Astrocyte (in vitro differentiated cells and primary cell): Measurements from ENCODE around the genes PIK3R1, CENPH, MCCC2 and CARTPT.

DNA sequence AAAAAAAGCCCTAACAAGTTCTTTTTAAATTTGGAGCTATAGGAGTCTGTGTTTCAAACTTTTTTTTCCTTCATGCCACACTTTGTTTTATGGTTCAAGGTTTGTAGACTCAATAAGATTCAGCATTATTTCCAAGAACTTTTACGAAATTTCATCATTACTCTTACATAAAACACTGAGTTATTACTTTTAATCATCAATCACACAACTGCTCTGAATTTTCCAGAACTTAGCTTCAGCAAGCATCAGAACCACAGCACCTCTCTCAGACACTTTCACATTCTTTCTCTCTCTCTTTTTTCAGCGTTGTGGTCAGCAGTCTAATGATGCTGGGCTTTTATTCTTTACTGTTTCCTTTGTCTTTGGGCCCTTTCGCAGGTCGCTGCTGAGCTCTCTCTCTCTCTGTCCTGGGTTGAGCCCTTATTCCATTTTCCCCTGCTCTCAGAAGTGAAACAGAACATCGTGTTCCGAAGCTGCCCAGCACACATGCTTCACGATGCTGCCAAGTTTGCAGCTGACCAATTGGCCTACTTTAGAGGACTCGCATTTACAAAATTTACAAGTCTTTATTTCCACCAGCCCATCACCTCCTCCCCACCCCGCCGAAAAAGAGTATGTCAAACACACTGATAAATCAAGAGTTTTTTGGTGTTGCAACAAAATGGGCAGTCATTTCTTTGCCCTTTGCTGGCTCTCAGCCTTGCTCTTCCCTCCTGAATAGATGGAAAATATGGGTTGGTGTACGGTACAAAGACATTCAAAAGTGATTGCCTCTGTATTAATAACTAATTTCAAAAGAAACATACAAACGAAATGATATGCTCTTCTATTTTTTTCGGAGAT lies 44.5 kb upstream of the PIK3R1 start:
- PRO-cap = no peak
- RRBS, 2 experiments = no CpG with 5 or more reads among the region's 13 CpGs

- PRO-cap = bidirectional peak, plus-strand start at chr5:68215762, minus-strand start at chr5:68215604; bidirectional peak, plus-strand start at chr5:68216297, minus-strand start at chr5:68216234
- RRBS, 2 experiments = 2 to 3% methylated on average over 29 to 36 of the region's 78 CpGs
These were observed at the start of gene PIK3R1 for GRCh38 chr5:68215698-68216369. Gene PIK3R1 (plus strand): TSS chr5:68215756.

DNA sequence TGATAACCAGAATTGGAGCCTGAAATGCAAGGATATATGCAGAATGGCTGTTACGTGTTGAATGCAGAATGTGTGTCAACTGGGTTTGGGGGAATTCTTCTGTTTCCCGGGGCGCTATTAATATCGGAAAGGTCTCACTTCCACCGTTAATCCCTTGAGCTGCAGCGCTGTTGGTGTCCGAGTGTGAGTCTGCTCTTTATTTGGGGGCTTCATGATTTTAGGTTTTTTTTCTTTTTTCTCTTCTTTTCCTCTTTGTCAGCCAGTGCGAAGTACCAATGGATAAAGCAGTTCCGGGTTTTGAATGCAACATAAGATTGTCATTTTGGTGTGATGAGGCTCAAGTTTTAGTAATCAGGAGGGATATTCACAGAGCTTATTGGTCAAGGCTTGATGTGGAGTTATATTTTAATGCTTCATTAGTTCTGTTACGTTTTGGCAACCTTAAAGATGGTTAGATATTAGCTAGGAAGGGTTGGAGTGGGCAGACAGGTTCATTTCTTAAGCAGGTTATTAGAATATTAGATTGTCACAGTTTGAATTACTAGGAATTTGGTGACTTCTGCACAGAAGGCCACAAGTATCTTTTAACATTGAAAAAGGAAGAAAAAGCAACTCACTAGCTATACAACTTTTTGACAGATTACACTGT lies 1.4 kb downstream of the PIK3R1 start:
- PRO-cap = no peak
- RRBS, 2 experiments = no CpG with 5 or more reads among the region's 10 CpGs

DNA sequence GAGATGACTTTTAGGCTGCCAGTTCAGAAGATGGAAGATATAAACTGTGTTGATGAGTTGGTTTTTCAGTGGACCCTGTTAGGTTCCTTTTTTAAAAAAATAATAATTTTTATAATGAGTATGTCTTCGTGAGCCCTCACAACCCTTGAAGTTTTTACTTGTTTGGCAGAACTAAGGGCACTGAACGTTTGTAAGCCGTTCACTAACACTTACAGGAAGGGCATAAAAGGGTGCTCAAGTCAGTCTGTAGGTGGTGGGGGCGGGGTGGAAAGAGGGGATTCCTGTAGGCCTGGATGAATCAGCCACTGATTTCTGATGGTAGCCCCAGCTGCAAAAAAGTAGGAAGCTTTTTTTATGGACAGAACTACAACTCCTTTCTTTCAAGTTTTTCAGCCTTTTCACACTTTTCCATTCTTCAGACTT lies 35.8 kb downstream of the PIK3R1 start:
- PRO-cap = unidirectional peak, plus-strand start at position 121 of the sequence
- RRBS, 2 experiments = no CpG with 5 or more reads among the region's 4 CpGs

- PRO-cap = no peak
- RRBS, 2 experiments = no CpG with 5 or more reads among the region's 4 CpGs
These were observed 349.7 kb upstream of the SLC30A5 start for GRCh38 chr5:68744135-68744549.

- PRO-cap = unidirectional peak, plus-strand start at chr5:69189215; bidirectional peak, plus-strand start at chr5:69189614, minus-strand start at chr5:69189432; bidirectional peak, plus-strand start at chr5:69189836, minus-strand start at chr5:69189803
- RRBS, 2 experiments = 2% methylated on average over 10 to 26 of the region's 62 CpGs
These were observed at the start of gene CENPH for GRCh38 chr5:69188700-69189982. Gene CENPH (plus strand): TSS chr5:69189583.

DNA sequence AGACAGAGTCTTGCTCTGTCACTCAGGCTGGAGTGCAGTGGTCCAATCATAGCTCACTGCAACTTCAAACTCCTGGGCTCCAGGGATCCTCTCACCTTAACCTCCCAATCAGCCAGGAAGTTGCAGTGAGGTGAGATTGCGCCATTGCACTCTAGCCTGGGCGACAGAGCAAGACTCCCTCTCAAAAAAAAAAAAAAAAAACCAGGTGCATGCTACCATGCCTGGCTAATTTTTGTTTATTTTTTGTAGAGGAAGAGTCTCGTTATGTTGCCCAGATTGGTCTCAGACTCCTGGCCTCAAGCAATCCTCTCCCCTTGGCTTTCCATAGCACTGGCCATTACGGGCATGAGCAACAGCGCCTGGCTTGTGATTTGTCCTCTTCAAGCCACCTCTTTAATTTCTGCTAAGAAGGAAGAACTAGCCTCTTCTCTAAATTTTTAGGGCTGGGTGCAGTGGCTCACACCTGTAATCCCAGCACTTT lies 31.6 kb downstream of the CCDC125 start:
- PRO-cap = no peak
- RRBS, 2 experiments = no CpG with 5 or more reads among the region's 5 CpGs

DNA sequence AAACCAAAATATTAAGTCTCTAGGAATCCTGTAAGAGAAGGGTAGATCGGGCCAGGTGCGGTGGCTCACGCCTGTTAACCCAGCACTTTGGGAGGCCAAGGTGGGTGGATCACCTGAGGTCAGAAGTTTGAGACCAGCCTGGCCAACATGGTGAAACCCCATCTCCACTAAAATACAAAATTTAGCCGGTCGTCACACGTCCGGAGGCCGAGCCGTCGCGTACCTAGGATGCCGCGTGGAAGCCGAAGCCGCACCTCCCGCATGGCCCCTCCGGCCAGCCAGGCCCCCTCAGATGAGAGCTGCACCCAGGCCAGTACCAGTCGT lies 1.0 kb upstream of the CCDC125 start:
- PRO-cap = no peak
- RRBS, 2 experiments = no CpG with 5 or more reads among the region's 18 CpGs

DNA sequence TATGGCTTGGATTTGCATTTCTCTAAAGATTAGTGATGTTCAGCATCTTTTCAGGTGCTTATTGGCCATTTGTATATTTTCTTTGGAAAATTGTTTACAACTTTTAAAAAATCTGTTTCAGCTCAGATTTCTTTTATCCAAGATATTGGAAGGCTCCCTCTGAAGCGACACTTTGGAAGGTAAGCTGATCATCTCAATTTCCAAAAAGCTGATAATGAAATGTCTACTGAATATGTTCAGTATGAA lies 4.6 kb upstream of the MARVELD2 start:
- PRO-cap = no peak
- RRBS, 2 experiments = no CpG with 5 or more reads among the region's 1 CpG

- PRO-cap = no peak
- RRBS, 2 experiments = no CpG with 5 or more reads among the region's 2 CpGs
These were observed 21.3 kb downstream of the OCLN start for GRCh38 chr5:69513893-69514272.

GRCh38 chr5:69517646-69518263 lies 25.2 kb downstream of the OCLN start:
- PRO-cap = no peak
- RRBS, 2 experiments = no CpG with 5 or more reads among the region's 5 CpGs

DNA sequence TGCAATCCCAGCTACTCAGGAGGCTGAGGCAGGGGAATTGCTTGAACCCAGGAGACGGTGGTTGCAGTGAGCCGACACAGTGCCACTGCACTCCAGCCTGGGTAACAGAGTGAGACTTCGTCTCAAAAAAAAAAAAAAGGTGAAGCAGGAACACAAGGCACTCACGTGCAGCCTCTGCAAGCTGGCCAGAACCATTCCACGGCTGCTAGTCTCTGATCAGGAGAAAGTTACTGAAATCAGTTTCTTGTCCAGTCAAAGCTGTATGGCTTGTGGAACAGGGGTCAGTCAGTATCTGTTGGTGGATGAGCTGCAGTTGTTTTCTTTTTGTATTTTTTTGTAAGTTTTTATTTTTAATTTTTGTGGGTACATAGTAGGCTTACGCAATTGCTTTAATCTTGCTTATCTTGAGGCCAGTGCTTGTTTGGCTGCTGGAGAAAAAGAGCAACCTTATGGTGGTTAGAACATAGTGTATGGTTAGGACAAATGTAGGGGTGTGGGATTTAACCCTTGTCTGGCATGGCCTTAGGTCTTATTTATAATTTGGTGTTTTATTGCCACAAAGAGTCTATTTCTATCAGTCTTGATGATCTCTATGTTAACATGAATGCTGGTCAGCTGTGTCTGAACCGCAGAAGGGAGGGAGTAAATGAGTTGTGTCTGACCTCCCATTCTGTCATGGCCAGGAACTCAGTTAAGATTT lies 32.7 kb upstream of the GTF2H2C start:
- PRO-cap = no peak
- RRBS, 2 experiments = no CpG with 5 or more reads among the region's 7 CpGs

DNA sequence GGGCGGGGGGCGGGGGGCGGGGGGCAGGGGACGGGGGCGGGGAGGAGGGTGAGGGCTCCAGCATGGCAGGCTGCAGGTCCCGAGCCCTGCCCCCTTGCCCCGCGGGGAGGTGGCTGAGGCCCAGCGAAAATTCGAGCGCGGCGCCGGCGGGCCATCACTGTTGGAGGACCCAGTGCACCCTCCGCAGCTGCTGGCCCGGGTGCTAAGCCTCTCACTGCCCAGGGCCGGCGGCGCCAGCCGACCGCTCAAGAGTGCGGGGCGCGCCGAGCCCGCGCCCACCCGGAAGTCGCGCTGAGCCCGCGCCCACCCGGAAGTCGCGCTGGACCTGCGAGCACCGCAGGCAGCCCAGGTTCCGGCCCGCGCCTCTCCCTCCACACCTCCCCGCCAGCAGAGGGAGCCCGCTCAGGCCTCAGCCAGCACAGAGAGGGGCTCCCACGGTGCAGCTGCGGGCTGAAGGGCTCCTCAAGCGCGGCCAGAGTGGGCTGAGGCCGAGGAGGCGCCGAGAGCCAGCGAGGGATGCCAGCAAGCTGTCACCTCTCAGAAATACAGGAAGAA lies 165.5 kb upstream of the BDP1 start:
- PRO-cap = no peak
- RRBS, 2 experiments = no CpG with 5 or more reads among the region's 51 CpGs

DNA sequence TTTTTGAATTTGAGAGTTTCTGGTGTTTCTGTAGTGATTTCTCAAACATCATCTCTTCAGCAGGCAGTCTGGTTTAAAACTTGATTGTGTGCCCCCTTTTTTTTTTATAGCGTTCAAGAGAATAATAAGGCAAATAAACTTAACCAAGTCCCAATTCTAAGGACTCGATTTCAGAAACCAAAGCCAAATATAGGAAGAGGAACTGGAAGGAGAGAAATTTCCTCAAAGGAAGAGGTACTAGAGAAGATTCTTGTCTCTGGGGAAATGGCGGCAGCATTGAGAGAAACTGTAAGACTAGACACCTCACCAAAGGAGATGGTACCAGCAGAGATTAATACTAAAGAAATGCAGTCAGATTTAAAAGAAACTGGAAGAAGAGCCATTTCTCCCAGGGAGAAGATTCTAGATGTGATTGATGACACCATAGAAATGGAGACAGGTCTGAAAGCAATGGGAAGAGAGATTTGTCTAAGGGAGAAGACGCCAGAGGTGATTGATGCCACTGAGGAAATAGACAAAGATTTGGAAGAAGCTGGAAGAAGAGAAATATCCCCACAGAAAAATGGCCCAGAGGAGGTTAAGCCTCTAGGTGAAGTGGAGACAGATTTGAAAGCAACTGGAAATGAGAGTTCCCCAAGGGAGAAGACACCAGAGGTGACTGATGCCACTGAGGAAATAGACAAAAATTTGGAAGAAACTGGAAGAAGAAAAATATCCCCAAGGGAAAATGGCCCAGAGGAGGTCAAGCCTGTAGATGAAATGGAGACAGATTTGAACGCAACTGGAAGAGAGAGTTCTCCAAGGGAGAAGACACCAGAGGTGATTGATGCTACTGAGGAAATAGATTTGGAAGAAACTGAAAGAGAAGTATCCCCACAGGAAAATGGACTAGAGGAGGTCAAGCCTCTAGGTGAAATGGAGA lies 54.2 kb downstream of the BDP1 start:
- PRO-cap = no peak
- RRBS, 2 experiments = no CpG with 5 or more reads among the region's 5 CpGs

- PRO-cap = no peak
- RRBS, 2 experiments = no CpG with 5 or more reads among the region's 1 CpG
These were observed 65.1 kb upstream of the MCCC2 start for GRCh38 chr5:71522066-71522481.

GRCh38 chr5:71586478-71587051 lies 575 bp upstream of the MCCC2 start:
- PRO-cap = no peak
- RRBS, 2 experiments = no CpG with 5 or more reads among the region's 13 CpGs

DNA sequence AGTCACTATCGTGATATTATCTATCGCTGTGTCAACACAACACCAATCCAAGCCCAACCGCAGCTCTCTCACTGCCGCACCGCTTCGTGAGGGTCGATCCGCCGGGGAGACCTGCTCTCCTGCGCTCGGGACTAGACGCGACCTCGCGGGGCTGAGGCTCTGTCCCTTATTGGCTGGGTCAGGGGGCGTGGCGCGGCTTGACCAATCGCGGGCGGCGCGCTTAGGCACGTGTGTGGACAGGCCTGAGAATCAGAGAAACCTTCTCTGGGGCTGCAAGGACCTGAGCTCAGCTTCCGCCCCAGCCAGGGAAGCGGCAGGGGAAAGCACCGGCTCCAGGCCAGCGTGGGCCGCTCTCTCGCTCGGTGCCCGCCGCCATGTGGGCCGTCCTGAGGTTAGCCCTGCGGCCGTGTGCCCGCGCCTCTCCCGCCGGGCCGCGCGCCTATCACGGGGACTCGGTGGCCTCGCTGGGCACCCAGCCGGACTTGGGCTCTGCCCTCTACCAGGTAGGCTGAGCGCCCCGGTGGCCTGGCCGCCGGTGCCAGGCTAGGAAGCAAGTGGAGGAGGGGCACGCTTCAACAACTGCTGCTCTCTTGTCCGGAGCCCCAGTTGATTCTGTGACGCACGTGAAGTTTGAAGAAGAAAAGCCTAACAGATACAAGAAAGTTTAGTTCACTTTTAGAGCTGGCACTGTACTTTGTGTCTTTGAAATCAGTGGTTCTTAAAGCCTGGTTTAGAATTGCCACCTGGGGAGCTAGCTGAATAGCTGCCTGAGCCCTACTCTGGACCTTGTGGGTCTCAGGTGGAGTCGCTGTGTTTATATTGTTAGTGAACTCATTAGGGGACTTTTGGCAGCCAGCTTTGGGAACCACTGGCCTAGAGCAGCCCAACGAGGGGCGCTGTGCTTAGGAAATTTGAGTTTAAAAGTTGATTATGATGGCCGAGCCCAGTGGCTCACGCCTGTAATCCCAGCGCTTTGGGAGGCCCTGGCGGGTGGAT lies at the start of gene MCCC2:
TSS of gene MCCC2 (plus strand) at position 289 of the 996 bp plus-strand sequence.
- PRO-cap = bidirectional peak, plus-strand start at position 289 of the sequence, minus-strand start at position 71 of the sequence
- RRBS, 2 experiments = 2% methylated on average over 13 to 23 of the region's 62 CpGs

DNA sequence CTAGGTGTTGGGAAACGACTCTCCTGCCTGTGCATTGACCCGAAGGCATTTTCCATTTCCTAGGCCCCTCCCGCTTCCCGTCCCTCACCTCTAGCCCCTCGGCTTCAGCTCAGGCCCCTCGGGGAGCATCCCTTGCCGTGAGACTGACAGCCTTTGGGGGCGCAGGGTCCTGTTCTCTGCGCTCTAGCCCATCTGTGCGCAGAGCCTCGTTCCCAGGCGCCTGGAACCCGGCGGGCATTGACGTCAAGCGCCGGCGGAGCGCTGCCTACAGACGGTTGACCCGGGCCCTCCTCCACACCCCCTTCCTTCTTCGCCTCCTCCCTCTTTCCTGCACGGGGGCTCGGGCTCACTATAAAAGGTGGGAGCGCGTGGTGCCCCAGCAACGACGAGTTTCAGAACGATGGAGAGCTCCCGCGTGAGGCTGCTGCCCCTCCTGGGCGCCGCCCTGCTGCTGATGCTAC lies at the start of gene CARTPT:
TSS of gene CARTPT (plus strand) at position 382 of the 461 bp plus-strand sequence.
- PRO-cap = no peak
- RRBS, 2 experiments = no CpG with 5 or more reads among the region's 33 CpGs

DNA sequence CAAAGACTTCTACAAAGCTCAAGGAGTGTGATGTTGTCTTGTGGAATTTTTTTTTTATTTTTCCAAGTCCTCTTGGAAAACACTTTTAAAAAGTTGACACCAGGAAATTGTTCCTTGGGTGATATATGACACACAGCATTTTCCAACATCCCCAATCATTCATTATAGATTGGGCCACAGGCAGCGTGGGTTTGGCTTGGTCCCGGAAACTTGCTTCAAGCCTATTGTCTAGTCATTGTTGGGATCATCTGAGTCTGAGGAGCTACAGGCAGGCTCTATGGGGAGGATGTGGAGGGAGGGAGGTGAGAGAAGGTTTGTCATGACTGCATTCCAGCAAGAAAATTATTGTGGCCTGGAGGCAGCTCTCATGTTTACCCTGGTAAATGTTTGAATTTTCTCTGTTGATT lies 30.5 kb downstream of the CARTPT start:
- PRO-cap = no peak
- RRBS, 2 experiments = no CpG with 5 or more reads among the region's 2 CpGs

GRCh38 chr5:71891719-71892023 lies 172.6 kb downstream of the CARTPT start:
- PRO-cap = no peak
- RRBS, 2 experiments = no CpG with 5 or more reads among the region's 3 CpGs